Progenitor cell of endocrine pancreas (in vitro differentiated cells): ENCODE measurements around a stretch of chr6.

DNA sequence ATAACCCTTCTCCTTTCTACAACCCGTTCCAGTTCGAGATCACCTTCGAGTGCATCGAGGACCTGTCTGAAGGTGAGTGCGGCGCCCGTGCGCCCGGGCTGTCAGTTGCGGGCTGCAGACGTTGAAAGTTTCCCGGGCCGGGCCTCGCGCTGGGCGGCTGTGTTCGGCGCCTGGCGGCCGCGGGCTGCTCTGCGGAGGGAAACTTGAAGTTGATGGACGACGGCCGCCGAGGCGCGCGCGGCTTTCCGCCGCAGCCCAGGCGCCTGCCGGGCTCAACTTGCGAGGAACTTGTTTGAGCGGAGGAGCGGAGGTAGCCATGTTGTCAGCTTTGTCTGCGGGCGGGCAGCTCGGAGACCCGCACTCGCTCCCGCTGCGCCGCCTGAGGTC is 492 bp downstream of the ASF1A start:
- PRO-cap: bidirectional peak, plus-strand start at position 88 of the sequence, minus-strand start at position 191 of the sequence; bidirectional peak, plus-strand start at position 289 of the sequence, minus-strand start at position 330 of the sequence

GRCh38 chr6:119040351-119041089 is 37.9 kb downstream of the FAM184A start:
- PRO-cap: no peak

- PRO-cap: no peak
Measured at GRCh38 chr6:119301898-119302390, 47.6 kb downstream of the MAN1A1 start.

GRCh38 chr6:119312847-119313562 is 36.6 kb downstream of the MAN1A1 start:
- PRO-cap: no peak

DNA sequence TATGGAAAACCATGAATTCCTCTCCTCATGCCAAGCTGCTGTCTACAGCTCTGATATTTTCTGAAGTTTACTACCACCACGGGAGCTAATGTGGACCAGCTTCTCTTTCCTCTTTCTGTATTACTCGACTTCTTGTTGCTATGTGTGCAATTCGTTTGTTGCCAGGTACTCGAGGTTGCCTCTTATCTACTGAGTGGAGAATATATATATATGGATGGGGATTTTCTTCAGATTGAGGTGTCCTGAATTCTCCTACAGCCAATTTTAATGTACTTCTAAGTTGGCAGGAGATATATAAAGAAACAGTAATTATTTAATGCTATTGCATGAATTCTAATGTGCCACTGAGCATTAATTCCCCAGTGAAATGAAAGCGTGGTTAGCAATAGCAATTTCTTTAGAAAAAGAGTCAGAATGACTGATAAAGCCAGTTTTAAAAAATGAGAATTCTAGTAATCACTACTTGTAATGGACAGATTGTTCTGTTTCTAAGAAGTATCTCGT is 34.6 kb downstream of the MAN1A1 start:
- PRO-cap: no peak

- PRO-cap: no peak
Measured at GRCh38 chr6:119330494-119331304, 18.9 kb downstream of the MAN1A1 start.

GRCh38 chr6:119449260-119449694 is 99.7 kb upstream of the MAN1A1 start:
- PRO-cap: no peak

- PRO-cap: no peak
Measured at GRCh38 chr6:119493779-119494509, 144.4 kb upstream of the MAN1A1 start.

GRCh38 chr6:121849536-121850023 is 414.1 kb downstream of the GJA1 start:
- PRO-cap: no peak

GRCh38 chr6:122744059-122744438 is 35.5 kb upstream of the FABP7 start:
- PRO-cap: no peak

- PRO-cap: no peak
Measured at GRCh38 chr6:123090946-123091712, 95.1 kb downstream of the CLVS2 start.

DNA sequence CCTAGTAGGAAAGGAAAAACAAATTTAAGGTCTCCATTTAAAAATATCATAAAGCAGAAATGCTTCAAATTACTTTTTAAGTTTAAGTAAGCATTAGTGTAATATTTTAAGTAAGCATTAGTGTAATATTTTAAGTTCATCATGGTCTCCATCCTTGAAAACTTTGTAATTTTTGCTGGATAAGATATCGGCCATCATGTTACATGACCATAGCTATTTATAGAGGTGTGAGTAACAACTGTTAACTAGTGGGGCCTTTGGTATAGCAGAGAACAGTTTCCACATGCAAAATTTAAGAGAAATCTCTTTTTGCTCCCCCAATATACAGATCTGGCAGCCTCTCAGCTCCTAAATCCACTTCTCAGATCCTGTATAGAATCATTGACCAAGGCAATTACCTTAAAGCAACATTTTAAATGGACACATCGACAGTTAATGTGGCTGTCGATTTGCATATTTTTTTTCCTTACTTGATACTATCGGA is 453 bp downstream of the TRDN start:
- PRO-cap: no peak

DNA sequence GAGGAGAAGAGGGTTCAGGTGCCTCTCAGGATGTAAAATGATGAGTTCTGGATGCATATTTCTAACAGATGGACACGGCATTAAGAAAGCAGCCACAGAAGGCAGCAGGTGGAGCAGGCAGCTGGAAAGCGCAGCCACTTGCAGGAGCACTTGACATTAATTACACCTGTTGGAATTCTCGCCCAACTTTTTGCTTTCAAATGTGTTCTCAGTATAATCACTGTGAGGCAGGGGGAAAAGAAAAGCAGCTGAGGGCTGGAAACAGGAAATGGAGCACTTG is 164.2 kb downstream of the NKAIN2 start:
- PRO-cap: no peak

DNA sequence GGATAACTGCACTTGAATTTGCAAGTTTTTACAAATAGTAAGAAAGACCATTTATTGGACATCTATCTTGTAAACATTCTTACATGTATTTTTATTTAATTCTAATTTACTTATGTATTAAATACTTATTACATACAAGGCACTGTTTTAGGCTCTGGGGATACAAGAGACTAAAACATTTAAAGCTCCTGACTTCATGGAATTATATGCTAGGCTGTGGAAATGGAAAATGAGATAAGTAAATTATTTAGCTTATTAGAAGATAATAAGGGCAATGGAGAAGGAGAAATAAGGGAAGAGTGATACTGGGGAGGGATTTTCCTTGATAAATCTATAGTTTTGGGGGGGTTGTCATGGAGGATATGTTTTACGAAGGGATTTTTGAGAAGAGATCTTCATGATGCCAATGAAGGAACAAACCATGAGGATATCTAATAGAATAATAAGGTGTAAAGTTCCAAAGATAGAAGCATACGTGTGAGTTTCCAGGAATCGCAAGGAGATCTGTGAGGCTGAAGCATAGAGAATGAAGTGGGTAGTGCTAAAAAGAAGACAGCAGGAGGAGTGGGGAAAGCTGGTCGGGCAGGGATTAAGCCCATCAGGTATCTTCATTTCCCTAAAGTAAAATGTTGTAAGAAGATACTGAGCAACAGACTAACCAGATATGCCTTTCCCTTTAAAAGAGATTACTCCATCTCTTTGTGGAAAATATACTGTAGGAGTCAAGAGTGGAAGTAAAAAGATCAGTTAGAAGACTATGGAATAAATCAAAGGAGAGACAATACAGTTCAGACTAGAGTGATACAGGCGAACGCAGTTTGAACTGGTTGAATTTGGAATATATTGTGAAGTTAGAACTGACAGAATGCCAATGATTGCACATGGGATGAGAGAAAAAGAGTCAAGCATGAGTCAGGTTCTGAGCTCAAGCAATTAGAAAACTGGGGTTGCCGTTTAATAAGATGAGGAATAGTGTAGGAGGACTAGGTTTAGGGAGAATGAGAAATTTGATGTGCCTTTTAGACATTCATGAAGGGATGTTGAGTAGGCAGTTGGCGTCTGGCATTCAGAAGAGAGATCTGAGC is 7.6 kb downstream of the RNF217 start:
- PRO-cap: no peak

DNA sequence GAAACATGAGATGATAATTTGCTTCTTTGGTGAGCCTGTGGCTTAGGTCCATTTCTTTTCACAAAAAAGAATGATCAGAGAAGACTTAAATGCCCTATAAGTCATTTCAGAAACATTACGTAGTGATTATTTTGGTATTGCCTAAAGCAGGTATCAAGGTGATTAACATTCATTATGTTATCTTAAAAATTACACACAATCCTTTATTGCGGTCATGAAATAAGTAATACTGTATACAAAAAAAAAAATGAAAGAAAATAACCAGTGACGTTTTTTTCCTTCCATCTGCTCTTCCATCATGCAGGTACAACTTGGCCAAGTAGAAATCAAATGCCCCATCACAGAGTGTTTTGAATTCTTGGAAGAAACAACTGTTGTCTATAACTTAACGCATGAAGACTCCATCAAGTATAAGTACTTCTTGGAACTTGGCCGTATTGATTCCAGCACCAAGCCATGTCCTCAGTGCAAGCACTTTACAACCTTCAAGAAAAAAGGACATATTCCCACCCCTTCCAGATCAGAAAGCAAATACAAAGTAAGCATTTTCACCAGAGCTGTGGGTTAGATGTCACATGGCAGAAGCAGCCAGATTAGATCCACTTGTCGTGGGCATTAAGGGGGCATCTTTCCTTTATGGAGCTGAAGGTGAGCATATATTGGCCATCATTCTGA is 82.8 kb downstream of the RNF217 start:
- PRO-cap: no peak

GRCh38 chr6:125045763-125046811 is 83.8 kb downstream of the RNF217 start:
- PRO-cap: no peak

DNA sequence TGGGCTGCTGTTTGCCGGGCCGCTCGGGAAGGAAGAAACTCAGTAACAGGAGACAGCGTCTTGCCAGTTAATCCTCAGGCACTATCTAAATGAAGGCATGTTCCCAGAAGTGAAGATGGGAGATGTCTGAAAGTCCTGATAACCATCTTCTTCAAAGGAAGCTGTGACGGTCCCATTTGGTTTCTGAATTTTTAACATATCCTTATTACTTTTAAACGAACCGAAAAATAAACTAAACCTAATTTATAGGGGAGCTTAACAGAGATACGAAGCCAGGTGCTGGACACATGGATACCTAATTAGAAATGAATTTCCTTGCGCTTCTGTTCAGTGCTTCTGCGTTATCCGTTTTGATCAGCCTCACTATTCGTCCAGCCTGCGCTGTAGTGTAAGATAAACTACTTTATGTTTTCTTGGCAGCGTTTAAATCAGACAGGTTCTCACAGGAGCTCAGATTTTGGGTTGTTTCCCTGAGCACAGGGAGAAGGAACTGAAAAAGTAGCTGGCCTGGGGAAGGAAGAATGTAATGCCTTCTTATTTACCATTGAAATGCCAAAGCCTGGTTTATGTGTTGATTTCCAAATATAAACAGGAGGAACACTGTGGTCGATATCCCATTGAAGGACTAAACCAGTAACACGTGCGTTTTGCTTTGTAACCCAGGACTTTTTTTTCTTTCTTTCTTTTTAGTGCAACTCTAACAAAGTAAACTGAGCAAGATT is 215.0 kb upstream of the HEY2 start:
- PRO-cap: no peak

DNA sequence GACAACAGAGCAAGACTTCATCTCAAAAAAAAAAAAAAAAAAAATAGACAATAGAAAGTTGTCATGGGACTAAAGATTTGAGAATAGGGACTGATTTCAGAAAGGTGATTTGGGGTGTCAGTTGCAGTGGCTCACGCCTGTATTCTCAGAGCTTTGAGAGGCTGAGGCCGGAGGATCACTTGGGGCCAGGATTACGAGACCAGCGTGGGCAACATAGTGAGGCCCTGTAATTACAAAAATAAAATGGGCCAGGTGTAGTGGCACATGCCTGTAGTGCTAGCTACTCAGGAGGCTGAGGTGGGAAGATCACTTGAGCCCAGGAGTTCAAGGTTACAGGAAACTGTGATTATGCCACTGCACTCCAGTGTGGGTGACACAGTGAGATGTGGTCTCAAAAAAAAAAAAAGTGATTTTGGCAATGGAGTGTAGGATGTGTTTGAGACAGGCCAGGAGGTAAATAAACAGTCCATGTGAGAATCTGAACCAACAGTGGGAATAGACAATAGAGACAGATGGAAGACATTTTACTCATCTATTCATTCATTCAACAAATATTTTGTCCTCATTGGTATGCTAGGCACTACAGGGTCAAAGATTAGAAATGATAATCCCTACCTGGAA is 64.1 kb downstream of the TRMT11 start:
- PRO-cap: no peak

GRCh38 chr6:126063260-126064083 is 77.1 kb downstream of the TRMT11 start:
- PRO-cap: no peak

DNA sequence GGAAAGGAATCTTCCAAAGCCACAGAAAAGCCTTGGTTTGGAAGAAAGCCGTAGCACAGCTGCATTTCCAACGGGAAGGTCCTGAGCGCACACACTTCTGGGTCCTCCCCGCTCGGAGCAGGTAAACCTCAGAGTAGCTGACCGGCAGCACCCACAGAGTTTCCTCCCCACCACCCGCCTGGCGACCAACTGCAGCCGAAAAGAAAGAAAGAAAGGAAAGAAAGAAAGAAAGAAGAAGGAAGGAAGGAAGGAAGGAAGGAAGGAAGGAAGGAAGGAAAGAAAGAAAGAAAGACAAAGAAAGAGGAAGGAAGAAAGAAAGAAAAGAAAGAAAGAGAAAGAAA is 898 bp upstream of the RSPO3 start:
- PRO-cap: no peak